Diencephalon (tissue), 2 donors: ENCODE results near the genes METAP2 and SNRPF.

DNA sequence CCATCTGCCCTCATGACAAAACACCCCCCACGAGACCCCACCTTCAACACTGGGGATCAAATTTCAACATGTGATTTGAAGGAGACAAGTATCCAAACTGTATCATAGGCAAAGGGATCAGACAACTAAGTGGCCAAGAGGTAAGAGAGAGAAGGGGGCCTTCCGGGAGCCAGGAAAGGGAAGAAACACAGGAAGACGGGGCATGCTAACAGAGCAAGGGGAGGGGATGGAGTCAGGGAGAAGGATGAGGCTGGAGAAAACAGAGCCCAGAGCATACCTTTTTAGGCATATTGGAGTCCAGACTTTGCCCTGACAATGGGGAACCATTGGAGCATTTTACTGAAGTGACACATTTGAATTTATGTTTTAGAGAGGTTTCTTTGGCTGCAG, 204.4 kb upstream of the NUDT4 start:
- RAMPAGE, long total RNA, result no peak

- RAMPAGE, long total RNA, result no peak
Measured at GRCh38 chr12:93296714-93297394, 80.9 kb upstream of the NUDT4 start.

DNA sequence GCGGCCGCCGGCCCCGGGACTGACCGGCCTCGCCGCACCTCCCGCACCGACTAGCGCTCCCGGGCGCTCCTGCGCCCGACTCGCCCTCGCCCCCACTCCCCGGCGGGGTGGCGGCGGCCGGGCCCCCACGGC, 291 bp downstream of the NUDT4 start:
- RAMPAGE, long total RNA, result no peak

GRCh38 chr12:93438226-93438695, 3.5 kb downstream of the UBE2N start:
- RAMPAGE, long total RNA, result no peak

GRCh38 chr12:93566814-93567492, 5.5 kb upstream of the SOCS2 start:
- RAMPAGE, long total RNA, result no peak

GRCh38 chr12:93704944-93705417, 27.8 kb downstream of the CRADD start:
- RAMPAGE, long total RNA, result no peak

DNA sequence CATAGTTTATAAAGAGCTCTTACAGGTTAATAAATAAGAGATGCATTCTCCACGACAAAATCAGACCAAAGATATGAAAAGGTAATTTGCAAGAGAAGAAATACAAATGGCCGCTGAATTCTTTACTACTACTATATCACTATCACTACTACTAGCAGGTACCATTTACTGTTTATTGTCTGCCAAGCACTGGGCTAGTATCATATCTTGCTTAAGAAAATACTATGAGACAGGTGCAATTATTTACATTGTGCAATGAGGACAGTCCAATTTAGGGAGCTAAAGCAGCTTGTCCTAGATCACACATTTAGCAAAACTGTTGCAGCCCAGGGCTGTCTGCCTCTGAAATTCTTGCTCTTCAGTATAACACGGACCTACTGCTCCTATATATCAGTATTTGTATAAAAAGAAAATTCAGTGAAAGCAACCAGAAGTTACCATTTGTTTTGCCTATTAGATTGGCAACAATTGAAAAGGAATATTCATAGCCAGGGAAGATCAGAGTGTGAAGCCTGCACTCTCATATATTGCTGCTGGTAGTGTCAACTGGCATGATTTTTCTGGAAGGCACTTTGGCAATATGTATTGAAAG, 52.8 kb downstream of the CRADD start:
- RAMPAGE, long total RNA, result no peak

DNA sequence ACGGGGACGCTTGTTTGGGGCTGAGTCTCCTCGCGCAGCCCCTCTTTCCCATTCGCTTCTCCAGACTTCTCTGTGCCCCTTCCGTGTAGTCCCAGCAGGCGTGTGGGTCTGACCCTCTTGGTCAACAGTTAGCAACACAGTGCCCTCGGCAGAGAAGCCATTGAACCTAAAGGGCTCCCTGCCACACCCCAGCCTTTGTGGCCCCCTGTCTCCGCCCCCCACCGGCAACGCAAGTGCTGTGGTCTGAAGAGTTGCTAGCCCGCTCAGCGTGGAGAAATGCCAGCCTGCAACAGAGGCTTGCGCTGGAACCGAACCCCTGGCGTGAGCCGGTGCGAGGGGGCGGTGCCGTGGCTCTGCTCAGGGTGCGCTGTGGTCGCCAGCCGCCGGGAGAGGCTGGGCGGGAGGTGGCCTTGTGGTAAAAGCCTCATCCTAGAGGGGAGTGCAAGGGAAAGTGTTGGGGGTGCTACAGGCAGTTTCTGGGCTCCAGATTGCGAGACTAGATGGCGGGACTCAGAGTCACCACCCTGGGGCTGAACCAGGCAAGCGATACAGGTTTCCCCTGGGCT, 2.0 kb downstream of the PLXNC1 start:
- RAMPAGE, long total RNA, result no peak

- RAMPAGE, long total RNA, result no peak
Measured at GRCh38 chr12:94460161-94460941, 684 bp upstream of the CEP83 start.

- RAMPAGE, long total RNA, result no peak
Measured at GRCh38 chr12:94587781-94588351, 62.5 kb downstream of the TMCC3 start.

DNA sequence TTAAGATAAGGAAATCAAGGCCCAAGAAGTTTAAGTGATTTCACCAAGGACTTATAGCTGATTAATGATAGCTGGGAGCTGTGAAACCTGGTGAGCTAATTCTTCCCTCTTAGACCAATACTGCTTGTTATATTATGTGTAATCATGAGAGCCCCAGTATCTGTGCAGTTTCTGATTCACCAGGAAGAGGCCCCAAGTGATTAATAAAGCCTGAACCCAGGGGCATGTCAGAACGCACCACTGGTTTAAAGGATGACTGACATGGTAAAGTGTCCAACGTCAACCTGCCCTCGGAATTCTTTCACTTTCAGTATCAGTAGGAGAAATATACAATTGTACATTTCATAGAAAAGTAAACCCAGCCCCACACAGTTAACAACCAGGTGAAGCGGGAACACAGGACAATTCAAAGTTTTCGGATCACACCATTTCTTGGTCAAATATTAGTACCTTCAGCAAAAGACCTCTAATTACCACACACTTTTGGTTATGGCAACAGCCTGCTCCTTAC, 28.7 kb downstream of the TMCC3 start:
- RAMPAGE, long total RNA, result no peak

DNA sequence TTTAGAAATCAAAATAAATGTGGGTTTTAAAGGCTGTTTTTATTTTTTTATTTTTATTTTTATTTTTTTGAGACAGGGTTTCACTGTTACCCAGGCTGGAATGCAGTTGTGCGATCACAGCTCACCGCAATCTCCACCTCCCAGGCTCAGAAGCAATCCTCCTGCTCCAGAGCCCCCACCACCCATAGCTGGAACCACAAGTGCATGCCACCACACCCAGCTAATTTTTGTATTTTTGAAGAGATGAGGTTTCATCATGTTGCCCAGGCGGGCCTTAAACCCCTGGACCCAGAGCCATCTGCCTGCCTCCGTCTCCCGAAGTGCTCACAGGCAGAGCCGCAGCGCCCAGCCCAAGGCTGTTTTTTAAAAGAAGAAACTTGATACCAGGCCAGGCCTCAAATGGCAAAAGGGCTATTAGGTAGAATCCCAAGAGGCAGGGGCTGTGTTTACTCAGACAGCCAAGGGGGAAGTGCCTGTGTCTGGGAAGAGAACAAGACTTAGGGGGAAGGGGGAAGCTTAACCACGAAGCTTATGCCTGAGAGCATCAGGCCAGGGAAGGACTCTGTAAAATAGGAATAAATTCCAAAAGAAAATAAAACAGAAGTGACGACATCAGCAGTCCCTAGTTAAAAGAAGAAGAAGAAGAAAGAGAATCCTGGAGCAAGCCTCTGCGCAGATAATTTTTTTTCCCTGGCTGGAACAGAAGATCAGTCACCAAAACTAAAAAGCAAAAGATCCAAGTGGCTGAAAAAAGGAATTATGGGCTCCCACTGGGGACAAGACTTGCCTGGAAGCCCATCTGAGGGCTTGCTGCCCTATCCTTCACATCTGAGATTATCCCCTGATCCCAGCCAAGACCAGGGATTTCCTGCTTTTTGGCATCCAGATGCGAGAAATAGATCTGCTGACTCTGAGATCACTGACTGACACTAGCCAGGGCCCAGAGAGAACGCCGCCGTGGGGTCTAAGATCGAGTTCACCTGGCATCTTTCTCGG, 170.5 kb downstream of the NDUFA12 start:
- RAMPAGE, long total RNA, result no peak

DNA sequence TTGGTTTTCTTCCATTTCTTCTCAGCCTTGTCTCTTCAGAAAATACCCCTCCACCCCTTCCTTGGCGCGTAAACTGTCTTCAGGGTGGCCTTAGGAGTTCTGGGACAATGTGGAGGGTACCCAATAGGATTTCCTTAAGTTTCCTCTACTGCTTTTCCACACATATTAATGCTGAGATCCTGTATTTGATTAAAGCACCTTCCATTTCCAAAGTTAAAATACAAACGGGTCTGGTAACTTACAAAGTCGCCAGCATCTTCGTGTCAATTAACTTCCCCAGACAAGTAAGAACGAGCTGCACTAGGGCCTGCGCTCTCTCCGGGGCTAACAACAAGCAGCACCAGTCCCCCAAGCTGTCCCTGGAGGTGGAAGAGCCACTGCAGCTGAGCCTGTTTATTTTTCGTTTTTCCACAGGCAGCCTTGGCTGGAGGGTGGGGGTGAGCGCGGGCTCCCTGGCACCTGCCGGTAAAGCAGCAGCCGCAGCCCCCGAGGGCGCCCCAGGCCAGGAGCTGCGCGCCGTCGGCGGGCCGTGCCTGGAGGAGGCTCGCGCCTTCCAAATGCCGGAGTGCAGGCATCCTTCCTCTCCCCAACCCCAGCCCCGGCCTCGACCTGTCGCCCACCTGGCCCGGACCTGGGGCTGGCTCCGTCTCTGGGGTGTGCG, 130.8 kb downstream of the NDUFA12 start:
- RAMPAGE, long total RNA, result no peak

GRCh38 chr12:95169371-95169798, 47.9 kb downstream of the FGD6 start:
- RAMPAGE, long total RNA, result no peak

DNA sequence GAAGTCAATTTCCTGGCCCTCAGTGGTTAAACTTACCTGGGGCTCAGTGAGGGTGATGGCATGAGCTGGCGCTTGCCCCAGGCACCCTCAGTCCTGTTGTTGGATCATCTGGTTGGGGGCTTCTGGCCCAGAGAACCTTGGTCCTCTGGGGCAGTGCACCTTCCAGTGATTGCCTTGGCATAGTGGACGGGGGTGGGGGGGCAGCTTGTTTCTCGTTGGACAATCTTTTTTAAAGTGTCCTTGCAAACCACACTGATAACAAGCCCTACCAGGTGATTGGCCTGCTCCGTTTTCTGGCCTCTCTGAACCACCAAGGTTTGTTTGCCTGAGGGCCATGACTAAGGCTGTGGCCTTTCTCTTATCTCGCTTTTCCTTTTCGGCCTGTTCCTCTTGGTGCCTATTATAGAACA, 19.2 kb upstream of the METAP2 start:
- RAMPAGE, long total RNA, result no peak

DNA sequence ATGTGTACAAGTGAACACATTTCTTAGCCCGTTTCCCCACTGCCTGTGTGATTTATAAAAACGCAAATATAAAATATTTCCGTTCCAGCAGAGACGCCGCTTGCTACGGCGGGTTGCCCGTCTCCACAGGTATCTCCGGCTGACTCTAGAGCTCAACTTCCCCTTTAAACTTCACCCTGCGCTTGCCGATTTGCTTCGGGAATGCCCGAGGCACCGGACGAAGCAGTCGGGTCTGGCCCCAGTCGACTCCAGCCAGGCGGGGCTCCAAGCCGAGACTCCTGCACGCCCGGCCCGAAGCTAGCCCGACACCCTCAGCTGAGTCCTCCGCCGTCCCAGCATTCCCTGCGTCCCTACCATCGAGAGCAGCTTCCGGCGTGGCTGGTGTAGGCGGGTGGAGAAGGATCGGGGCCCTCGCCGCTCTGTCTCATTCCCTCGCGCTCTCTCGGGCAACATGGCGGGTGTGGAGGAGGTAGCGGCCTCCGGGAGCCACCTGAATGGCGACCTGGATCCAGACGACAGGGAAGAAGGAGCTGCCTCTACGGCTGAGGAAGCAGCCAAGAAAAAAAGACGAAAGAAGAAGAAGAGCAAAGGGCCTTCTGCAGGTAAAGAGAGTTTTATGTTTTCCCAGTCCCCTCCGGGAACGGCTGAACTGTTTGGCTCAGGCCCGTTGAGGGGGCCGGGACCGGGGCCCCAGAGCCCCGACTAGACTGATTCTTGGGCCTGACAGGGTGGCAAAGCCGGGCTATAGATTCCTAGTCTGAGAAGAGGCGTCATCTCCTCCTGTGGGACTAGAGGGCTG, at the start of gene METAP2:
Gene METAP2 (plus strand): TSS at position 424 of the 799 bp plus-strand sequence.
- RAMPAGE, long total RNA, result start-site peak on the plus strand centred at position 412 of the sequence, 112 bp wide, 4,927 and 6,609 reads in 2 replicates

- RAMPAGE, long total RNA, result no peak
Measured at GRCh38 chr12:95636842-95637466, 85.7 kb upstream of the USP44 start.

DNA sequence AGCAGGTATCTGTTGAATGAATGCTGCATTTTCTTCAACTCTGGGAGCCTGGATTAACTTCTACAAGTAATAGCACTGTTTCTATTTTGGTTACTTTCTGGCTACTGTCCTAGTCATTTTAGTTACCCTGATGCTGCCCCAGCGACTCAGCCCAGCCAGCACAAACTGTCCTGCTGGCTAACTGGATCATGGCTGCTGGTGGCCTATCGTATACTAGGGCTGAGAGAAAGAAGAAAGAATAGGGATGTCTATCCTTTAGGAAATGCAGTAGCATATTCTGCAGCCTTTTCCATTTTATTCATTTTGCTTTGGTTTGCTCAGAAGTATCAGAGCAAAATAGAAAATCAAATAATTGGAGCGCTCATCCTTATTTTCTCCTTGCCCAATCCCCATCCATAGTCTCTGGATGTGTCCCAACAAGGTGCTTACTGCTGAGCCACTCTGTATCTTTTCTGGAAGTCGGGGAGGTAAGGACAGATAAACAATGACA, 53.8 kb downstream of the NTN4 start:
- RAMPAGE, long total RNA, result no peak

DNA sequence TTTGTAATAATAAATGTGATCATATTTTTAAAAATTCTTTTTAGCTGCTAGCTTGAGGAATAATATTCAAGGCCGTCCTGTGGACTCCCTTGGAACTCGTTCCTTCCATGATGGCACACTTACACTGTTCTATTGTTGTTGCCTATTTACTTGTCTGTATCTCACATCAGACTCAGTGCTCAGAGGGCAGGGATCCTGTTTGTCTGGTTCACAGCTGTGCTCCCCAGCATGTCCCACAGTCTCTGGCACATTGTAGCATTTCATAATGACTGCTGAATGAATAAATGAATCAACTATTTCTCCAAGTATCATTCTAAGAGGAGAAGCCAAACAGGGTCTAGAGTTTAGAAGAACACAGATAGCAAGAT, 48.0 kb downstream of the NTN4 start:
- RAMPAGE, long total RNA, result no peak

DNA sequence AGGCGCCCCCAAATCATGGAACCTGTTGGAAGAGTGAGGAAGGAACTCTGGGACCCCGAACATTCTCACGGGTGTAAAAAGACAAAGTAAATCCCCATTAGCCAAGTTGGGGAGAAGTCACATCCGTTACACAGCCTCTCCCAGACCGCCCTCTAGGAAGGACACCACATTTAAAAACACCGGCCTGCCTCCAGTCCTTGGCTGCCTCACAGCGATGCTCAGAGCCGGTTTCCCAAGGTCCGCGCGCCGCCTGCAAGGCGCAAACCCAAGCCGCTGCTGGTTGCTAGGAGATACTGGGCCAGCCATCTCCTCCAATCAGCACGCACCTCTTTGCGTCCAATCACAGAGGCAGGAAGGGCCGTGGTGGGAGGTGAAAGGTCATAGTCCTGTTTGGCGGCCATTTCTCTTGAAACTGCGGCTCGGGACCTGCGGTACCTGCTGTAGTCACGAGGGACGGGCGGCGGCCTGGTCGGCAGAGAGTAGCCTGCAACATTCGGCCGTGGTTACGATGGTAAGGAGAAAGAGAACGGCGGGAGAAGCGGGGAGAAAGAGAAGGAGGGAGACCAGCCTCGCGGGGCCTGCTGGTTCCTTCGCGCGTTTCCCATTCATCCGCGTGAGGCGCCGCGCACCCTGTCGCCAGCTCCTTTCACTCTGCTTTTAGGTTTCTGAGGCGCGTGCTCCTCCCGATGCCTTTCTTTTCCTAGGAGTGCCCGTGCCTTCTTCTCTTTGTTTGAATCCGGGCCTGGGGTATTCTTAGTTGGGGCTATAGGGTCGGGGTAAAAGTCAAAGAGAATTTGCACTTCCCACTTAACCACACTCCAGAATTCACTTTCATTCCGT, at the start of gene SNRPF:
Gene SNRPF (plus strand): TSS at position 387 of the 840 bp plus-strand sequence.
- RAMPAGE, long total RNA, result start-site peak on the plus strand centred at position 431 of the sequence, 91 bp wide, 3,950 and 4,368 reads in 2 replicates